Right cardiac atrium (tissue), 1 donor: ENCODE data around the gene MOGAT1.

- PRO-cap: no peak
Observed at GRCh38 chr2:221235891-221236334, 336.2 kb downstream of the EPHA4 start.

GRCh38 chr2:221517306-221518145, 54.6 kb downstream of the EPHA4 start:
- PRO-cap: no peak

DNA sequence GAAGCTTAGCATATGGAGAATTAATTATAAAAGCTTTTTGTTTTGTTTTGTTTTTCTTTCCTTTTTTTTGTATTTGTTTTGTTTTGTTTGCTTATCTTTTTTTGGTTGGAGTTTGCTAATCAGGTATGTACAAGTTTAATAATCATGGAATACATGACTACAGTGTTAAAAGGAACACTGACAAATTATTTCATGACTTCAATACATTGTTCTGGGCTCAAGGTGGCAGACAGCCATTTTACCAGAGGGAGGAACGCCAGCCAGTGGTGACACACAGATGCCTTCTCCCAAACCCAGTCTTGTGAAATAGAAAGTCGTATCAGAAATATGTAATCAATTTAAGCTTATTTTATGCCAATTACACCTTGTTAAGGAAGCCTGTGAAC, 263.9 kb upstream of the EPHA4 start:
- PRO-cap: no peak

DNA sequence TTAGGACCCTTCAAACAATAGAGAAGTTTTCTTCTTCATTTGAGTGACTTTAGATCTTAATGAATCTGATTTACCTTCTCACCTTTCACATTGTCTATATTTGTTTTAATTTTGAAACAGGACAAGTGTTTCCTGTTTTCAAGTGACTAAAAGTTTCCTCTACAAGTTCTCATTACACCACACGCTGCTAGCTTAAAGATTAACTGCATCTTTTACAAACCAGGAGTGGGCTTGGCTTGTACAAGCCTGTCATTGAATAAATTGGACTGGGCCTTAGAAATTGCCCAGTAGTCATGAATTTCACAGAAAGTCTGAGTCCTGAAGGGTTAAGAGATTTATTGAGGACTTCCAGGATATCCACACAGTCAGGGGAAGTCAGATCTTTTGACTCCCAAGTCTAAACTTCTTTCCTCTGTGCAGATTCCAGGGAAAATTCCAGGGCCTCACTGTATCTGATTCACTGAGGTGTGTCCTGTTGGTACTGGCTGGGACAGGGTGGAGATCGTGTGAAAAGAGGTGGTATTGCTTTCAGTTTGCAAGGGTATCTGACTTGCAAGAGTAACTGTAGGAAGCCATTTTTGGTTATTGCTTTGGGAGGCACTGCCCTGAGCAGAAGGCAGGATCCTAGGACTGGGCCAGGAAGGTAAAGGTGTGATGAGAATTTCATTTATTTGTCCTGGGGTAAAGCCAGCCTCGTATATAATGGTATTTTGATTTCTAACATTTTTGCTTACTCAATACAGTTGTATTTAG, 3.5 kb downstream of the SGPP2 start:
- PRO-cap: no peak

GRCh38 chr2:222433324-222433906, 9.1 kb downstream of the SGPP2 start:
- PRO-cap: no peak

DNA sequence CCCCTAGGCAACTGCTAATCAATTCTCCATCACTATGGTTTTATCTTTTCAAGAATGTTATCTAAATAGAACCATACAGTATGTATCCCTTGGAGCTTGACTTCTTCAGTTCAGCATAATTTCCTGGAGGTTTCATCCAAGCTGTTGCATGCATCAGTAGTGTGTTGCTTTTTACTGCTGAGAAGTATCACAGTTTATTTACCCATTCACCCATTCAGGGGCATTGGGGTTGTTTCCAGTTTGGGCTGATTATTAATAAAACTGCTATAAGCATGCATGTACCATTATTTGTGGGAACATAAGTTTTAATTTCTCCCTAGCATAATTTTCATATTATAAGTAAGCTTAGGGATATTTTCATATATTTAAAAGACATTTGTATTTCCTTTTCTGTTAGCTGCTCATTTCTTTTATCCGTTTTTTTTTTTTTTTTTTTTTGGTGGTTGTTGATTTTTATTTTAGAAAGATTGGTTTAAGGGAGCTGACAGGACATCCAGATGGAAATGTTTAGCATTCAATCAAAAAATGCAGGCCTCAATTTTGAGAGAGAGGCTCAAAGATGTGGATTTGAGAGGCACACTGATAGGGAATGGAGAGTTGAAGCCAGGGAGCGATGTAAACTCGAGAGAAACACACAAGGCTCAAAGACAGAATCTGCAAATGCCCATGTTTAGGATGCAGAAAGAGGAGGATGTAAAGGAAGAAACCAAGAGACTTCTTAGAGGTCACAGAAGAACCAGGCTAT, 100.7 kb downstream of the FARSB start:
- PRO-cap: no peak

DNA sequence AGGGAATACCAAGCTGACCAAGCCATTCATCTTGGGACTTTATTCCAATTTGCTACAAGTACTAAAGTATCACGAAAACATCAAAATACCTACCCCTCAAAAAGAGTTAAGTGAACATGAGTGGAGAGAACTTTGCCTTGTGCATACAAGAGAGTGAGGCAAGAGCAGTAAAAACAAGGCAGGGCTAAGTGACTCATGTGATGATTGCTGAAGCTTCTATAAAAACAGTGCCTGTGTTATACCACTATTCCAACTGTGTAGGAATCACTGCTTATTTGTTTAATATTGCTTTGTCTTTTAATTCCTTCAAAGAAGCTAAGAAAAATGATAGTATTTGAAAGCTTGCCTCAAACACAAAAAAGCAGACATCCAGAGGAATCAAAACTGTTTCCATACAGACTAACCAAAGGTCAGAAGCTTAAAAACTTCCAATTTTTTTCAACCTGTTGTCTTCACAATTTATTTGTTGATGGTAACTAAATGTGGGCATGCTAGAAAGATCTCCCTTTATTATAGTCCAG, 61.1 kb downstream of the FARSB start:
- PRO-cap: no peak

DNA sequence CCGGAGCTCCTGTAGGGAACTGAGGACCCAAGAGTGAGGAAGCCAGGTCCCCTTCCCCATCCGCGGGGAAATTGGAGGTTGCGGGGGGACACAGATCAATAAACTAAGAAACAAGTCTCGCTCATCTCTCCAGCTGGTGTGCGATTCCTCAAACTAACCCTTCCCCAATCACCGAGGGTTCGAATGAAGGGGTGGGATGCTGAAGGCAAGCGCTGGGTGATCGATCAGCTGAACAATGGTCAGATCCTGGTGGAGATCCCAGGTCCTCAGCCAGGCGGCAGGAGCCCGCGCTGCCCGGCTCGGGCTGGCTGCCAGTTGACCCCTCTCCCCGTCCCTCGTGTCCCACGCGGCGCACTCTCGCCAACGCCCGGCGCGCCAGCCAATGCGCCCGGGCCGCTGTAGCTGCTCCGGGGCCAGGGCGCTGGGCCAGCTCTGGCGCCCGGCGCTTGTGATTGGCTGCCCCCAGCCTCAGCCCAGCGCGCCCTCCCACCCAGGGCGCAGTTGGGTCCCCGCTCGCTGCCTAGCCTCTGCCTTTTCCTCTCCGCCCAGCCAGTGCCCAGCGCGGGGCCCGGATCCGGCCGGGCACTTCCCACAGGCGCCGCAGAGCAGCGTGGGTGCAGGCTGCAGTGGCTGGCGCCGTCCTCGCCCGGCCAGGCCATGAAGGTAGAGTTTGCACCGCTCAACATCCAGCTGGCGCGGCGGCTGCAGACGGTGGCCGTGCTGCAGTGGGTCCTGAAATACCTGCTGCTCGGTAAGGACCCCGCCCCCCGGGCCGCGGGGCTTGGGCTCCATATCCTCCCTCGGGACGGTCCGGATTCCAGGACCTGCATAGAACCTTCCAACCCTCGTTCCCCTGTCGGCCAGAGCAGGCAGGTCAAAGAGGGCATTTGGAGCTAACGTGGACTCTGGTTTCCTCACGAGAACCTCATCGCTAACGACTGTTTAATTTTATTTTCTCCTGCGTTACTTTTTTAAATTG, at the start of gene MOGAT1:
Gene MOGAT1 (plus strand): TSS at position 530 of the 979 bp plus-strand sequence.
- PRO-cap: no peak

- PRO-cap: no peak
Observed at GRCh38 chr2:222743481-222743963, 72.1 kb downstream of the MOGAT1 start.

DNA sequence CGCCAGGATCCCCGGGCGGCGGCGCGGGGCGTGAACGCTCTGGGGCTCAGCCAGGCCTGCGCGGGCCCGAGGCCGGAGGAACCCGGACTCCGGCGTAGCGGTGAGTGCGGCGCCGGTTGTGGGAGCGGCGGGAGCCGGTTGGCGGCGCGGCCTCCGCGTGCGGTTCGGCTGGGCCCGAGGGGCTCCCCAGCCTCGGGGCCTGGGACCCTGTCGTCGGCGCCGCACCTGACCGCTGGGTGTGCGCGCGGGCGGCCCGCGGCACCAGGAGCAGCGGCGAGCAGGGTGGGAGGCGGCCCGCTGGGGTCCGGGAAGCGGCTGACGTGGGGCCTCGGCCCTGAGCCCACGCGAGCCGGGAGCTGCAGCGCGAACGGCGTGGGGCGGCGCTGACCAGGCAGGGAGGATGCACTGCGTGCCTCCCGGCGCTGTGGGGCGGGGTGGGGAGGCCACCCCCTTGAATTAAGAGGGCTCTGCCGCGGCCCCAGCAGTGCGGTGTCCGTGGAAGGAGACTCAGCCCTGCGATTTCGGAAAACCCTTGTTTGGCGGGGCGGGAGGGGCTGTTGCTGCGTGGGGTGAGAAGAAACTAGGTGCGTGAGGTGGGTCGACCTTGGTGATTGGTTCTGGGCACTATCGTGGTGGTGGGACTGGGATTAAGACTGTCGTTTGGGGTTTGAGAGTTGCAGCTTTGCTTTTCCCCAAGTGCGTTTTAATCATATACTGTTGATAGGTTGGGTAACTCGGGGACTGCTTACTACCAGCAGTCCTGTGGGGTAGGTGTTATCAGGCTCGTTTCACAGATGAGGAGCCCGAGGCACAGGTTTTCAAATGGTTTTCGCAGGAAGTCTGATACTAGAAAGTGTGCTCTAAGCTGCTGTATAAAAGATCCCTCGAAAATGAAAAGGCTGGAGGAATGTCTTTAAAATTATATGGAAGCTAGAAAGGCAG, 594 bp downstream of the ACSL3 start:
- PRO-cap: no peak

GRCh38 chr2:222863919-222864831, 3.3 kb downstream of the ACSL3 start:
- PRO-cap: no peak

DNA sequence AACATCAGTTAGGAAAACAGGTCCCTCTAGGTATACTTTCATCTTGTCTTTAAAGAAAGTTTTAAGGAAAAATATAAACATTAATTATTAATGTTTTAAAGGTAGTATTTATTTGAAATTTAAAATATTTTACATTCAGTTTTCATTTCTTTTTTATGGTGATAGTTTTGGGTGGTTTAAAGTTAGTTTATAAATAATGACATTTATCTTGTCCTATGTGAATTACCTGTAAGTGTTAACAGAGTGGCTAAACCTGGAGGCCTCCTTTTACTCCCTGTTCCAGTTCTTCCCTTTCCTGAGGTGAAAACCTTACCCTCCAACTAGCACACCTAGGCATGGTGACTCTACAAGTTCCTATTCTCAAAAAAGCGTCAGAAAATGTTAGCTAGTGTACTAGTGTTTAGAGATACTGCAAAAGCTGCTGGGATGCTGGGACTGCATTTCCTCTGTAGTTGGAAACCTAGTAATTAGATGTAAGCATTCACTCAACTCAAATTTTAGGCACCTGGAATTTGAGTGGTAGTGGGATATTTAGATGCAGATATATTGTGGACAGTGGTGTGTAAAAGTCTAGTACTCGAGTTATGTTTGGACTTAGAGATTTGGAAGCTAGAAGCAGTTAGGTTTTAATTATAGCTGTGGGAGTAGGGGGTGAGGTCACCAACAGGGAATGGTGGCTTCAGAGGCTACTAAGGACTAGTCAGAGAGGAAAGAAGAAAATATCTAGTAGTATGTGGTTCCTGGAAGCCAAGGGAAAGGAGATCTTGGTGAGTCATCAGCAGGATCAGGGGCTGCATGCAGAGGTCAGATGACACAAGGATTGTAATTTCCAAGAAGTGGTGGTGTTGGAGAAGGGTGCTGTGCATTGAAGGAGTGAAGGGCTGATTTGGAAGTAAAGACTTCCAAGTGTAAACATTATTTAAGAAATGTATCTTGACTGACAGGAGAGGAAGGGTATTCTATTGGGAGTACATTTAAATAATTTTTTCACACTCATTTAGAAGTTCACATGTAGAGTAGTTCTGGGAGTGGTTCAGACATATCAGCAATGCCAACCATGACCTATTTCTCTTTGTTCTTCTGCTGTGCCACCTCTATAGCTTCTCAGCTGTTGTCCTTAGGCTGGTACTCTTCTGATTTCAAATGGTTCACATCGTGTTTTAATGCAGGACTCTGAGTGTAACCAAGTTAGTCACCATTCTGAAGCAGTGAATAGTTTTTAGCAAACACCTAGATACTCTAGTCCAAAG, 58.9 kb downstream of the ACSL3 start:
- PRO-cap: no peak

DNA sequence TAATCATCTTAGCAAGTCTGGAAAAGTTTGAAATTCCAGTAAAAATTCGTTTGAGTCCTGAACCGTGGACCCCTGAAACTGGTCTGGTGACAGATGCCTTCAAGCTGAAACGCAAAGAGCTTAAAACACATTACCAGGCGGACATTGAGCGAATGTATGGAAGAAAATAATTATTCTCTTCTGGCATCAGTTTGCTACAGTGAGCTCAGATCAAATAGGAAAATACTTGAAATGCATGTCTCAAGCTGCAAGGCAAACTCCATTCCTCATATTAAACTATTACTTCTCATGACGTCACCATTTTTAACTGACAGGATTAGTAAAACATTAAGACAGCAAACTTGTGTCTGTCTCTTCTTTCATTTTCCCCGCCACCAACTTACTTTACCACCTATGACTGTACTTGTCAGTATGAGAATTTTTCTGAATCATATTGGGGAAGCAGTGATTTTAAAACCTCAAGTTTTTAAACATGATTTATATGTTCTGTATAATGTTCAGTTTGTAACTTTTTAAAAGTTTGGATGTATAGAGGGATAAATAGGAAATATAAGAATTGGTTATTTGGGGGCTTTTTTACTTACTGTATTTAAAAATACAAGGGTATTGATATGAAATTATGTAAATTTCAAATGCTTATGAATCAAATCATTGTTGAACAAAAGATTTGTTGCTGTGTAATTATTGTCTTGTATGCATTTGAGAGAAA, 80.8 kb downstream of the ACSL3 start:
- PRO-cap: no peak

- PRO-cap: no peak
Observed at GRCh38 chr2:223055900-223056324, 3.9 kb downstream of the KCNE4 start.

DNA sequence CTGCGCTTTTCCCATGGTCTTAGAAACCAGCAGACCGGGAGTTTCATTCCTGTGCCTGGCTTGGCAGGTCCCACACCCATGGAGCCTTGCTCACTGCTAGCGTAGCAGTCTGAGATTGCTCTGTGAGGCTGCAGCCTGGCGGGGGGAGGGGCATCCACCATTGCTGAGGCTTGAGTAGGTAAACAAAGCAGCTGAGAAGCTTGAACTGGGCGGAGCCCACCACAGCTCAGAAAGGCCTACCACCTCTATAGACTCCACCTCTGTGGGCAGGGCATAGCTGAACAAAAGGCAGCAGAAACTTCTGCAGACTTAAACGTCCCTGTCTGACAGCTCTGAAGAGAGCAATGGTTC, 271.4 kb downstream of the SCG2 start:
- PRO-cap: no peak

DNA sequence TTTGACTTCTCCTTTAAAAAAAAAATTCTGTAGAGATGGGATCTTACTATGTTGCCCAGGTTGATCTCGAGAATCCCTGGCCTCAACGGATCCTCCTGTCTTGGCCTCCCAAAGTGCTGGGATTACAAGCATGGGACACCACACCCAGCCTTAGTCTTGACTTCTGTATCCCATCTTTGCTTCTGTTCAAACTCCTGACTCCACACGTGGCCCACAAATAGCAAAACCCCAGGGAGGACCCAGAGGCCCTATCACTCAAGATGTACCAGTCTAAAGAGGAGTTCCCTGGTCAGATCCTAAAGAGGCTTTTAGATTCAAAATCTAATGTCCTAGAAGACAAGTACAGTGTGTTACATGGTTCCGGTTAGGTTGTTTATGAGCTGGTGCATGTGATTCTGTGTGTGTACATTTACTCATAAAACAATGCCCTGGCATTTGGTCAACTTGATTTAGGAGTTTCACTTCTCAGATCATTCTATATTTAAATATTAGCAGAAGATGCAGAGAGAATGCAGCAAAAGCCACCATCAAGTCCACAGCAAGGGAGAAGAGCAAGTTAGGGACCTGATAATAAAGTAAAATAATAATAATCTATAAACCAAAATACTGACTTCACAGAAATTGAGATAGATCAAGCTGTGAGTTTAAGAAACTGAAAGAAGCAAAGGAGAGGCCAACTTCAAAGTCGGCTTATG, 4.0 kb upstream of the AP1S3 start:
- PRO-cap: no peak

GRCh38 chr2:223908401-223909023, 36.6 kb downstream of the WDFY1 start:
- PRO-cap: no peak

DNA sequence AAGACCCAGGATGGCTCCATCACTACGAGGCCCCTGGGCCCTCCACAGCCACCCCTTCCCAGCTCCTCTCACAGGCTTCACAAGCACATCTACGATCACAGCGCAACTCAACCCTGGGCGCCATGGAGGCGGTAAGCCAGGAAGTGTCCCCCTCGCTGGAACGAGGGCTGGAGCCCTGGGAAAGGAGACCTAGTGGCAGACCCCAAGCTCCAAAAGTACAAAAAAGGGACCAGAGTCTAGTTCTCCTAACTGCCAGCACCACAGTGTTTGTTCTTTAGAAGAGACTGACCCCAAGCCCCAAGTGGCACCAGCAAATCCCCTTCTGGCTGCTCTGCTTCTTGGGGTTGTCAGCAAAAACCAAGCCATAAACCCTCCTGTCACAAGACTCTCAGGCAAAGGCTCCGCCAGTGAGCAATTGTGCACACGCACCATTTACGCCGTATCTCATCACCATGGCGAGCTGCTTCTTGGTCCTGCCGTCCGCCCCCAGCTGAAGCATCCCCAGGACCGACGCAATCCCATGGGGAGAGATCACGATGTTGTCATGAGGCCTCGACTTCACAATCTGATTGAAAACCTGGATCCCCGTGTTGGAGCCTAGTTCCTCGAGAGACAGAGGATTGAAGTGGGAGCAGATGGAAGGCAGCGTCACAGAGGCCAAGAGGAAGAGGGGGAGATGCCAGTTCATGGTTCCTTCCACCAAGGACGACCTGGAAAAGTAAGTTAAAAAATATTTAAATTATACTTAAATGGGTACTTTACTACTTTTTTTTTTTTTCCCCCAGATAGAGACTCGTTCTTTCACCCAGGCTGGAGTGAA, 37.7 kb downstream of the SERPINE2 start:
- PRO-cap: no peak

- PRO-cap: no peak
Observed at GRCh38 chr2:224031190-224031675, 7.9 kb downstream of the SERPINE2 start.

GRCh38 chr2:224400838-224401607, 884 bp downstream of the FAM124B start:
- PRO-cap: no peak